ENCODE data around the gene NSG2.

- PRO-cap: no peak
Observed at GRCh38 chr5:173294550-173295284, 33.5 kb downstream of the STC2 start.

- PRO-cap: no peak
Observed at GRCh38 chr5:173474736-173475499, 141.5 kb downstream of the BOD1 start.

DNA sequence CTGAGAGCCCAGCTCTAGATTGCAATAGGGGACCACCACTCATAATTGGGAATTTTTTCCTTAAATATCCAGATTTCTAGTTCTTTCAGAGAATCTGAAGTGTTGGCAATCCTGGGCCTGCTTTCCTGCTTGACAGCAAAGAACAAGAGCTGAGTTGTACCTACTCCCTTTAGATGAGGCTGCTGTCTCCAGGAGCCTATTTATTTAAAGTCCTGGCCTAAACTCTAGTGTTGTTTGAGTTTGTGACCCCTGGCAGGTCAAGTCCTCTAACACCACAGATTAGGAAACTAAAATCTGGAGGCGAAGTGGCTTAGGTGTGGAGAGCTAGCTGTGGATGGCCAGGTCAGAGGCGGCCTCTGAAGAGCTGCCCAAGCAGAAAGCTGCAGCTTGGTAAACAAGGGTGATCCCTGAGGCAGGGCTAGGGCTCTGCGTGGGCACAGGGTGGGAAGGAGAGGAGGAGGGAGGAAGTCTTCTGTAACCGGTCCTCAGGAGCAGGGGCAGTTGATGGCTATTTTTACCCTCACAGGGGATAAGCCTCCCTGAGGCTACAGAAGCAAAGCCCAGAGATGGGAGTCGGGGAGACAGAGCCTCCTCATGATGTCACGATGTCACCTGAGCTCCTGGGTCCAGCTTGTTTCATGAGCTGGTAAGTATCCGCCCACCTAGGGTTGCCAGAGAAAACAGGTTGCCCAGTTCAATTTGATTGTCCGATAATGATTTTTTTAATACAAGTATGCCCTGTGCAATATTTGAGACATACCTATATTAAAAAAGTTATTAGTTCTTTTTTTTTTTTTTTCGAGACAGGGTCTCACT, 25.8 kb upstream of the BOD1 start:
- PRO-cap: no peak

- PRO-cap: no peak
Observed at GRCh38 chr5:173744991-173745939, 128.8 kb upstream of the BOD1 start.

- PRO-cap: no peak
Observed at GRCh38 chr5:173757762-173758340, 130.3 kb upstream of the CPEB4 start.

DNA sequence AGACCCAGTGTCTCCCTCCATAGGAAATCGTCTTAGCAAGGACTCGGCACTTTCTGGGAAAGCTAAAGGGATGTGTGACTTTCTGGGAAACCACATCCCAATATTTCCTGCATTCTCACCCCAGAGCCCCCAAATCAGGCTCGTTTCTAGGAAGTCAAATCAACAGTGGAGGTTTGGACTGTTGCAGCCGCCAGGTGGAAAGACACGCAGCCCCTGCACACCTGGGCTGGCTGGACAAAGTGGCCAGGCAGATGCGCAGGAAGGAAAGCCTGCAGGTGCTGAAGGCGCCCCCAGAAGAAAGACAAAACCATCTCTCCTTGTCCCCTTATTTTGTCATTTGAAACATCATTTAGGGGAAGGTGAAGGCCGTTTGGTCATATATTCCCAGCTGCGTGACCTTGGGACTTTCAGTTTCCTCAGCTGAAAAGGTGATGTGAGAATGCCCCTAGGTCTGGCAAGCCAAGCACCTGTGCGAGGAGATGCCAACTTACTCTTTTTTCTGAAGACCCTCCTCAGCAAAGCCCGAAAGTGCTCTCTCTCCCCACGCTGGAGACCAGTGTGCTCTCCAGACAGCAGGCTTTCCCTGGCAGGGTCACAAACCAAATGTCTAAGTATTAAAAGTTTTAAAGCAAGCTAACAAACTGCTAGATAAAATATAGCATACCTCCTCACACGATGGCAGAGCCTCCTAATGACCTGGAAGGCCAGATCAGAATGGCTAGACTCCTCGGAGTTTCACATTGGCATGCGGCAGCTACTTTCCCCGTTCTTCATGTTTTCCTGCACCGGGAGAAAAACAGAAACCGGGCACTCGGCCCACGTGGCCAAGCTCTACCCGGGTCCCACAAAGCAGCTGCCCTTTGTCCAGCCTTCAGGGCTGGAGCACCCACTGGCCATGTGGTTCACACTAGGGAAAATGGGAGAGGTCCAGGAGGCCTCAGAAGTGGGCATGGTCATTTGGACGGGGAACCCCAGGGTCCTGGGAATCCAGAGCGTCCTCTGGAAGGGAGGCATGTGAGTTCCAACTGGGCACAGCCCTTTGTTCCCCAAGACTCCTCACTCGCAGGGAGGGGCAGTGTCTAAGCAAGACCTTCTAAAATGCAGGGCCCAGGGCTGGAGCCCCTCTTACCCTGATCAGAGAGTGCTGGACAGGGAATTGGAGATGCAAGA, 97.6 kb upstream of the CPEB4 start:
- PRO-cap: no peak

- PRO-cap: no peak
Observed at GRCh38 chr5:173793643-173794543, 94.3 kb upstream of the CPEB4 start.

- PRO-cap: no peak
Observed at GRCh38 chr5:173858339-173858932, 29.7 kb upstream of the CPEB4 start.

DNA sequence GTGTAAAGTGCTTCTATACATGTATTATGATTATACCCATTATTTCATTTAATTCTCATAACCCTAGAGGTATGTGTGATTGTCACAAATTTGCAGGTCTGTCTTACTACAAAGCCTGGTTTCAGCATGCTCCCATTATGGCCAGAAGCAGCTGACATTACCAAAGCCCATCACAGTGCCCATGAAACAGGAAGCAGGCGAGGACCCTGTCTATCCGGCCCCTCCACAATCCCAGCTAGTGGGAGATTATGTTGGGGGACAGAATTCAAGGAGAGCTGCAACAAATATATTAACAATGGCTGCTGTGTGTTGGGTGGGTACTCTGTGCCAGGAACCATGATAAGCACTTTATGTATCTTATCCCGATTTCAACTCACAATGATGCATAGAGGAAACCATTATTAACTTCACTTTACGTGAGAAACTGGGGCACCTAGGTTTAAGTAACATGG, 22.5 kb upstream of the CPEB4 start:
- PRO-cap: no peak

- PRO-cap: unidirectional peak, minus-strand start at chr5:173887824; bidirectional peak, plus-strand start at chr5:173888349, minus-strand start at chr5:173888159
Observed at GRCh38 chr5:173887459-173888202, 518 bp upstream of the CPEB4 start.

- PRO-cap: no peak
Observed at GRCh38 chr5:173912359-173912923, 24.3 kb downstream of the CPEB4 start.

- PRO-cap: no peak
Observed at GRCh38 chr5:173918341-173919155, 30.4 kb downstream of the CPEB4 start.

DNA sequence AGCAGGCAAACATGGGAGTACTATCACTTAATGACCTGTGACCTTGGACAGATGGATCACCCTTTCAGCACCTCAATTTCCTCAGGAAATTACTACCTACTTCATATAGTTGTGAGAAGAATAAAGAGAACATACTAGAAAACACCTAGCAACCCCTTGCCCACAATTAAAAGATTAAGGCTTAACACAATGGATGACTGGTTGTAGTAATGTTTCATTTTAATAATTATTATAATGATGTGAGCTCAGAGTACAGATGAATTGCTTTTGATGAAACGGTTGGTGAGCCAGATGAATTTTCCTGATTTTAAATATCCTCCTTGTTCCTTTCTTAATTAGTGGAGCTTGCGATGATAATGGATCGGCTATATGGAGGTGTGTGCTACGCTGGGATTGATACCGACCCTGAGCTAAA, 36.2 kb upstream of the C5orf47 start:
- PRO-cap: no peak

- PRO-cap: no peak
Observed at GRCh38 chr5:174045477-174045959, at the start of gene NSG2. NSG2 (plus strand) TSS chr5:174045706.

- PRO-cap: no peak
Observed at GRCh38 chr5:174418889-174419764, 305.3 kb upstream of the MSX2 start.

GRCh38 chr5:175572863-175573470, 84.9 kb upstream of the HRH2 start:
- PRO-cap: no peak

- PRO-cap: unidirectional peak, plus-strand start at chr5:175878968
Observed at GRCh38 chr5:175878648-175879262, 7.4 kb downstream of the CPLX2 start.

DNA sequence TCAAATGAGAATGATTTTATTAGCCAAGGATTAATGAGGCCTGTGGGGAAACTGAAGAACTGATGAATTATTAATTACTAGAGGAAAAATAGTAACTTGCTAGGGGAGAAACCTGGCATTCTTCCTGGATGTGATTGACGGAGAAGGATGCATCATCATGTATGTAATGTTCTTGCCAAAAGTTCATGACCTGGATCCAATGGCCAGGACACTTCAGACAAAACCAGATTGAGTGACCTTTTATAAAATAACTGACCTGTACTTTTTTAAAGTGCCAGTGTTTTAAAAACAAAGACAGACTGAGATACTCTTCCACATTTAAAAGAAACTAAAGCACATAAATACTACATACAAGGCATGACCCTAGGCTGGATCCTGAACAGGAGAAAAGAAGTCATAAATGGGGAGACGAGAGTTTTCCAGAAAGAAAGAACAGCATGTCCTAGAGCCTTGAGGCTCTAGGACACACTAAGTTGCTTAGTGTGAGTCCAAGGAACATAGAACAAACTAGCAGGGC, 23.6 kb downstream of the KIAA1191 start:
- PRO-cap: no peak

GRCh38 chr5:176405390-176406330, 10.7 kb downstream of the CLTB start:
- PRO-cap: no peak

GRCh38 chr5:176436583-176437074, 11.6 kb upstream of the FAF2 start:
- PRO-cap: no peak

Data from right common carotid artery plus branches (tissue), 1 donor.